ENCODE measurements around the gene AHSG.

GRCh38 chr3:185417983-185418952 is 55.3 kb downstream of the MAP3K13 start:
- PRO-cap, result no peak

DNA sequence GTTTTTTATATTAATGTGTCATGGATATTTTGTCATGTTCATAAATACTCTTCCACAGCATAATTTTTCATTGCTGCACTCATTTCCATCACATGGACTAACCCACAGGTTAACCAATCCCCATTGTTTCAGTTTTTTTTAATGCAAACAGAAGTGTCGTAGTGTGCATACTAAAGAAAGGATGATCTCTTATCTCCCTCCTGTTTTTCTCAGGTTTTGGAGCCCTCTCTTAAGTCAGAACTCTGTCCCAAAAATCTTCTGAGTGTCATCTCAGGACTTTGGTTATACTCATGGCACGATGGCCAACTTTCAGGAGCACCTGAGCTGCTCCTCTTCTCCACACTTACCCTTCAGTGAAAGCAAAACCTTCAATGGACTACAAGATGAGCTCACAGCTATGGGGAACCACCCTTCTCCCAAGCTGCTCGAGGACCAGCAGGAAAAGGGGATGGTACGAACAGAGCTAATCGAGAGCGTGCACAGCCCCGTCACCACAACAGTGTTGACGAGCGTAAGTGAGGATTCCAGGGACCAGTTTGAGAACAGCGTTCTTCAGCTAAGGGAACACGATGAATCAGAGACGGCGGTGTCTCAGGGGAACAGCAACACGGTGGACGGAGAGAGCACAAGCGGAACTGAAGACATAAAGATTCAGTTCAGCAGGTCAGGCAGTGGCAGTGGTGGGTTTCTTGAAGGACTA is 65.5 kb downstream of the MAP3K13 start:
- PRO-cap, result no peak

DNA sequence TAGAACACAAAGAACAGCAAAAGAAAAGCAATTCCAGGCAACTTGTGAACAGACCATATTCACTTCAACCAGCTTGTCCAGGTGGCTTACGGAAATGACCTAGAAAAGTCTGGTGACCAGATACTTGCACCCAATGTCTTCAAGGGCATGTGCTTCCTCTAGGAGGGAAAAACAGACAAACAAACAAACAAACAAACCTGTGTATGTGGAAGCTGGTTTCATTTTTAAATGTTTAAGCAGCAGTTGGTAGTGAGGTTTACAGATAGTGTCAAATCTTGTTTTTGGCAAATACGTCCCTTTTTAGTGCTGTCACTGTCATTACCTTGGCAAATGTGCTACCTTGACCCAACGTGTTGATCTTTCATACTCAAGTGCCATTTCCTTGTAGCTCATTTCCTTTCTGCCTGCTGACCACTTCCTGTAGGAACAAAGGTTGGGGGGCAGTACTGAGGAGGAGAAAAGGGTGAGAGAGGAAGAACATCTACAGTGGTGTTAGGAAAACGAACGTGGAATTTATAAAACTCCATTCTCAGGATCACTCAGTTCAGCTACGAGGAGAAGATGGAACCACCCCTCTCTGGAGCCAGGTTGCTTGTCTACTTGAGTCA is 15.7 kb downstream of the TMEM41A start:
- PRO-cap, result no peak

DNA sequence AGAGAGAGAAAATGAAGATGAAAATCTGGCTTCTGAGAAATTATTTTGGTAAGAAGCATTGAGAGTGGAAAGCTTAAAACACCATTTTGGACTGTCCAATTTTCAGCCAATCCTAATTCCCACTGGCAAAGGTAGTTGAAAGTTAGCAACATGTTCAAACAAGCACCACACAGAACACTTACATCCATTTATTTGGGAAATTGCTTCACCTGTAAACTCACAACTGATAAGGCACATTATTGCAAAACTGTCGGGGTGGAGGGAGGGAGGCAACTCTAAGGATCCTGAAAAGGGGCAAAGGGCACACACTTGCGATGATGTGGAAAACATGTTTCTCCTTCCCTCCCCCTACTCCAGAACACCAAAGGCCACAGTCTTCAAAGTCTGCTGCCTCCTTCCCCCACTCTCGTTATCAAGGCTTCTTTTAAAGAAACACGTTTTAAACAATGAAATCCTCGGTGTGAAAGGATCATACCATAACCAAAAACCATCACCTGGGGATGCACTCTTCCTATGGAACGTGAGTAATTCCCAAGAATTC is 9.3 kb downstream of the TMEM41A start:
- PRO-cap, result no peak

- PRO-cap, result no peak
These were observed 23.0 kb downstream of the SENP2 start for GRCh38 chr3:185609092-185609492.

- PRO-cap, result no peak
These were observed 48.2 kb downstream of the SENP2 start for GRCh38 chr3:185634149-185634880.

GRCh38 chr3:185656164-185656889 is 70.2 kb downstream of the SENP2 start:
- PRO-cap, result unidirectional peak, plus-strand start at chr3:185656724

DNA sequence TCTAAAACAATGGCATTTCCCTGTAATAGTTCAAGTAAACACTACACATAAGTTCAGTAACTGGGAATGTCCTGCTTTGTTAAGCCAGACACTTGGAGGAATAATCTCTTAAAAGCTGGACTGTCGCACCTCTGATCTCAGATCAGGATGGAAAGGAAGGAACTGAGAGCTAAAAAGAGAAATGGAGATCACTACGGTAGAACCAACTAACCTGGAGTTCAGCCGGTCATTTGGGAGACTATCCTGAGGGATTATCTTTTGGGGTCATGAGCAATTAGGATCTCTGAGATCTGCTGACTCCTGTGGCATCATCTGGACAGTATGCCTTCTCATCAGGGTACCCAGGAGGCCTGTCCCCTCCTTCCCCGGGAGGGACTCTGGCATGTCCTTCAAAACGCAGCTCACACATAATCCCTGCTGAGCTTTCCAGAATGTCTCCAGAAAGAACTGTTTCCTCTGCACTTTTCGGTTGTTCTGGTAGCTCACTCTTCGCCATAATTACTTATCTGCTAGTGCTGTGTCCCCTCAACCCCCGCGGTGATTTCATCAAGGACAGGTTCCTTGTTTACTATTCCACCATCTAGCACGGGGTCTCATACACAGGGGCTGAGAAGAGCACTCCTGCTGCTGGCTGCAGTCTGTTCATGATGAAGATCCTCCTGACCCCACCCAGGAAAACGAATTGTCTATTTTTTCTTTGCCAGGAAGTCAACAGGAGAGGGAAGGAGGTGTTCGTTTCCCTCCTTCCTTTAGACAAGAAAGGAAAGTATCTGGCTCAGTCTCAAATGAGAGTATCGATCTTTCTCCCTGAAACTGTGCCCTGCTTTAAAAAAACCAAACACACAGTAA is 115.7 kb downstream of the SENP2 start:
- PRO-cap, result no peak

DNA sequence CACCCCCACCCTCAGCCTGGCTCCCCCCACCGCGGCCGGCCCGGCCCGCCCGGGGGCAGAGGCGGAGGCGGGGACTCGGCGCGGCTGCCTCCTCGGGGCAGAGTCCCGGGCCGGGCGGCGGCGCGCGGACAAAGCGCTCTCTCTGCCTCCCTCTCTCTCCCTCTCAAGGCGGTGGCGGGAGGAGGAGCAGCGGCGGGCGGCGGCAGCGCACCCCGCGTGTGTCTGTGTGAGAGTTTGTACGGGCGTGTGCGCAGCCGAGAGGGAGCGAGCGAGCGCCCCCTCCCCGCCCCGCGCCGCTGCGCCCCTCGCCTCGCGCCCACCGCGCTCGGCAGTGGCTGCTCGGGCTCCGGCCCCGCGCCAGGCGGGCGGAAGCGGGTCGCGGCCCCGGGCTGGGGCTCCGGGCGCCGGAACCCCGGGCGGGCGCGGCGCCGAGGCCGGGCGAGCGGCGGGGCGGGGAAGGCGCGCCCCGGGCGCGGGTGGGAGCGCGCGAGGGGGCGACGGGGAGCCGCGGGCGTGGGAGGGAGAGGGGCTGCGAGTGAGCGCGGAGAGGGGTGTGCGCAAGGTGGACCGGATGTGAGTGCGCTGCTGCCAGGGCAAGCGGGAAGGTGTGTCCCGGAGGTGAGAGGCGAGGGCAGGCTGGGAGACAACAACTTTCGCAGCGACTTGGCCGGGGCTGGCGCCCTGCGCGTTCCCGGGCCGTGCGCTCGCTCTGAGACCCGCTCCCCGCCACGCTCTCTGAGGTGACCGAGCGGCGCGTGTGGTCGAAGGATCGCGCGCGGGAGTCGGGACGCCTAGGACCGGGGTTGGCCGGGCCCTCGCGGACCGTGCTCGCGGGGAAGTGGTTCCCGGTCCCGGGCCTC is 472 bp upstream of the IGF2BP2 start:
- PRO-cap, result bidirectional peak, plus-strand start at position 100 of the sequence, minus-strand start outside the sequence; bidirectional peak, plus-strand start at position 237 of the sequence, minus-strand start at position 224 of the sequence

DNA sequence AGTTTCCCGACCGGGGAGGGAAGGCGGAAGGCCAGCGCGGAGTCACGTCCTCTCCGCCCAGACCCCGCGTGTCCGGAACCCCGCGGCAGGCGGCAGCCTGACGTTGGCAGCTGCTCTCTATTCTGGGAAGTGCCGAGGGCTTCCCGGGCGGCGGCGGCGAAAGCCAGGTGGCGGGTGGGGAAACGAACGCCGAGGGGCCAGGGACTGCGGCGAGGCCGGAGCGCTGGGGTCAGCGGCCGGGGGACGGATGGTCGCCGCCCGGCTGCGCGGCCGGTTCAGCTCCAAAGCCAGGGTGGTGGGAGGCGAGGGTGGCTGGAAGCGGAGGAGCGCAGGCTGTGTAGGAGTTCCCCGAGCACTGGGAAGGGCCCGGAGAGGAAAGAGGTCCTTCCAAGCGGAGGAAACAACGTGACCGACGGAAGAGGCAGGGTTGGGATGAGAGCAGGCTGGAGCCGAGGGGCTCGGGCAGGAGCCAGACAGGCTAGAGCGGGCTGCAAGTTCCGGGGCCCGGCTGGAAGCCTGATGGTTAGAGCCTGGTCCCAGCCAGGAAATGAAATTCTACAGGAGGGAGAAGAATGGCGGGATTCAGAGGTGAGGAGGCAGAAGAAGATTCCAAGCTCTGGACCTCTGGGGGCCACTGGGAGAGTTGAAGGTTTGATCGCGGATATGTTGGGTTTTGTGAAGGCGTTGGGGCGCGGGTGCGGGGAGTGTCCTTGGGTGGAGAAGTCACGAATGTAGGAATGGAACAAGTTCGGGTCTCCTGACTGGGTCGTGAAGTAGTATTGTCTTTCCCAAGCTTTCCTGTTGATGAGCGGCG is 1.3 kb upstream of the IGF2BP2 start:
- PRO-cap, result unidirectional peak, minus-strand start at position 357 of the sequence

DNA sequence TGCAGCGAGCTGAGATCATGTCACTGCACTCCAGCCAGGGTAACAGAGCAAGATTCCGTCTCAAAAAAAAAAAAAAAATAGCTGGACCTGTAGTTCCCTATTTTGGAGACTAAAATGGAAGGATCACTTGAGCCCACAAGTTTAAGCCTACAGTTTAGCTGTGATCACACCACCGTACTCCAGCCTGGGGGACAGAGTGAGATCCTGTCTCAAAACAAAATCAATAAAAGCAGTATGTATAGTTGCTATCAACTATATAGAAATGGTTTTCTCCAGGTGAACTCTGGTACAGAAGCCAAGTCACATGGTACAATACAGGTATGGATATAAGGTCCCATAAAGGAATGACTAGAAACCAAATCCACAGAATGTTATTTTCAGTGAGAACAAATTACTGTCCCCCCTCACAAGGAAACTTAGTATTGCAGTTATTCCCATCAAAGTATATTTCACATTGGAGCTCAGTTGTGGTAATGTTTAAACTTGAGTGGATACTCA is 24.9 kb downstream of the TRA2B start:
- PRO-cap, result no peak

- PRO-cap, result unidirectional peak, plus-strand start at chr3:185959971
These were observed 22.0 kb upstream of the TRA2B start for GRCh38 chr3:185959598-185960485.

GRCh38 chr3:185976758-185977292 is 39.0 kb upstream of the TRA2B start:
- PRO-cap, result no peak

GRCh38 chr3:186221886-186222580 is 113.1 kb upstream of the ETV5 start:
- PRO-cap, result no peak

DNA sequence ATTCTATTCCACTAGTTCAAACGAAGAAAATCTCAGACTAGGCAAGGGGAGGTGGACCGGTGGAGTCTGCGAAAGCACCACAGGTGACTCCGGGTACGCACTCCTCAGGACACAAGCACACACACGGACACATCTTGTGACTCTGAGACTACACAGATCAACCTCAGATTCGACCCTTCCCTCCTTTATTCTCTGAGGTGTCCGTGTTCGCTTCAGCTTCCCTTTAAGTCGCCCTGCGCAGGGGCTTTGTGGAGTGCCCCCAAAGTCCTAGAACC is 868 bp downstream of the DGKG start:
- PRO-cap, result bidirectional peak, plus-strand start at position 188 of the sequence, minus-strand start at position 117 of the sequence

DNA sequence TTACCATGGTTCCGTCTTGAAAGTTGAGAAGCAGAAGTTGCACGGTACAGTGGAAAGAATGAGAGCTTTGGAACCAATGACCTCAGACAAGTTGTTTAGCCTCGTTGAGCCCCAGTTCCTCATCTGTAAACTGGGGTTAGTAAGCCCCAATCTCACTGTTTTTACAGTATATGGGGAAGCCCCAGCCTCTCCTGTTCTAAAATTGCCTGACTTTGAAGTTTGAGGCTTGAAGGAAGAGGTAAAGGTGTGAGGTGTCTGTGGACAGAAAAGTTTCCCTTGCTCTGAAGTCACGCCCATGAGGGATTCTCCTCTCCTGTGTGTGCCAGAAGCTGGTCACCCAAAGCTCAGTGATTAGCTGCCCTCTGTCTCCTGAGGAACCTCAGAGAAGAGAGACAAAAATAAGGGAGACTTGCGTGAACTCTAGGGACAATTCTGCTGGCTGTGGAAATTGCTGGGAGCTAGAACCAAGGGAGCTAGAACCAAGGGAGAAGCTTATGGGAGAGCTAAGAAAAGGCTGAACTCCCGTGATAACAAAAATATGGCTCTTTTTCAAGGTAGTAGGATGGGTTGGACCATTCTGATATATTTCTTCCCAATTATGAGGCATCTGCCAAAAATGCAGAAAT is 9.8 kb downstream of the CRYGS start:
- PRO-cap, result no peak

- PRO-cap, result no peak
These were observed at the start of gene AHSG for GRCh38 chr3:186612528-186613372. Gene AHSG, plus strand, starts transcription at chr3:186613060.

- PRO-cap, result no peak
These were observed 599 bp downstream of the AHSG start for GRCh38 chr3:186613393-186613924.

DNA sequence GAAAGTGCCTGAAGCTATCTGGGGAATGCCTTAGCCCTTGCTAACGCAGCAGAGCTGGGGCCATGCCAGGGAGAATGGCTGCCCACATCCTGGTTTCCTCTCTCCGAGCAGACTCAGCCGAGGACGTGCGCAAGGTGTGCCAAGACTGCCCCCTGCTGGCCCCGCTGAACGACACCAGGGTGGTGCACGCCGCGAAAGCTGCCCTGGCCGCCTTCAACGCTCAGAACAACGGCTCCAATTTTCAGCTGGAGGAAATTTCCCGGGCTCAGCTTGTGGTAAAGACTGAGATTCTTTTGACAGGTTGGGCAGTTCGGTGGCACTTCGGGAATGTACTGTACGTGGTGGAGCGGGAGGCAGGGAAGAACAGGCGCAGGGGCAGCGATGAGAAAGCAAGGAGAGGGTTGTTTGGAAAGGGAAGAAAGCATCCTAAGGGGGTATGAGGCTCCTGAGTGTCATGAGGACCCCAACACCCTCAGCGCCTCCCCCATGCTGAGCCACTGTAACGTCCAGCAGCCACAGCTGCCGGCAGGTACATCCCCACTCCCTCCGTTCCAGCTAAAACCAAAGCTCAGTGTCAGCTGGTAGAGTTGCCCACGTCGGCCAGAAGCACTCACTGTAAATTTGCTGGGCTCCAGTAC is 4.3 kb downstream of the AHSG start:
- PRO-cap, result no peak

DNA sequence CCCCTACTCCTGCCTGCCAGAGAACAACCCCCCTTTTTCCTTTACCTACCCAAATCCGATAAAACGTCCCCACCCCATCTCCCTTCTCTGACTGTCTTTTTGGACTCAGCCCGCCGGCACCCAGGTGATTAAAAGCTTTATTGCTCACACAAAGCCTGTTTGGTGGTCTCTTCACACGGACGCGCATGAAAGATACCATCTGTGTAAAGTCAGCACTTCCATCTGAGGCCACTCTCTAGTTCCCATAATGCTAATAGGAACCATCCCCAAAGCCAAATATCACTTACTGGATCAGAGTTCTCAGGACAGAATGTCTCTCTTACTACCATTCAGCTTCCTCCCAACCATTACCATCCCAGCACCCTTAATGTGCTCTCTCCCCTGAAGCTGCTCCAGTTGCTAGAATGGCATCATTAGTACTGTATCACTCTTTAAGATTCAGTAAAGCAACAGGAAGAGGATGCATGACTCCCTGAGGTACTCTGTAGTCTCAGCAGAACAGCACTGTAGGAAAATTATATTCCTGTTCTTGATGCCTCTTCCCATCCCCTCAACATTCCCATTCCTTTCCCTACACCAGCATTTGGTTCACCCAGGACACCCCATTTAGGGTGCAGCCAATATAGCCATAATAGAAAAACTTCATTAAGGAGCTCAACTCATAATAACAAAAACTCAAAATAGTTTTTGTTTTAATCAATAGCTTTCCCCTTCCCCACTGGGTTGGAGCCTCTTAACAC is 2.1 kb upstream of the HRG start:
- PRO-cap, result no peak

All from anterior vena cava (tissue), 1 donor.